NB4 (cell line): ENCODE measurements around the genes TMEM238L, COX10 and HS3ST3B1.

- RRBS, result no CpG with 5 or more reads among the region's 5 CpGs
Measured at GRCh38 chr17:9371004-9371455, 204.6 kb downstream of the STX8 start.

DNA sequence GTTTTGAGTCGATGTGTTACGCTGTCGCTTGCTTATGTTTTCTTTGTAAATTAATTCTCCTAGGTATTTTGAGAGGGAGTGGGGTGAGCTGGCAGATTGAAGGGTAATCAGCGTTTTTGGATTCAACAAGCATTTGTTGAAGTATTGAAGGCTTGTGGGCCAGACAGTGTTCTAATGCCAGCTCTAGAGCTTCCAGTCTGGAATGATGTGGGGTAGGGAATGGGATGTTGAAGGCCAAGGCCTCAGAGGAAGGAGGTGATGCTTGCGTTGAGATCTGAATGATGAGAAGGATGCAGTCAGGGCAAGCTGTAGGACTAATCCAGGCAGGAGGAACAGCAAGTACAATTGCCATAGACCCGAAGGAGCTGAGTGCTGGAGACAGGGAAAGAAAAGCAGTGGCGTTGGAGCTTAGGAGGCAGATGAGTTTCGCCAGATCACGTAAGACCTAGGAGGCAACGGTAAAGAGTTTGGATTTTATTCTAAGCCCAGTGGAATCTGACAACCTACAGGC, 1.0 kb downstream of the USP43 start:
- RRBS, result no CpG with 5 or more reads among the region's 10 CpGs

- RRBS, result no CpG with 5 or more reads among the region's 7 CpGs
Measured at GRCh38 chr17:9671194-9671651, 25.9 kb downstream of the USP43 start.

DNA sequence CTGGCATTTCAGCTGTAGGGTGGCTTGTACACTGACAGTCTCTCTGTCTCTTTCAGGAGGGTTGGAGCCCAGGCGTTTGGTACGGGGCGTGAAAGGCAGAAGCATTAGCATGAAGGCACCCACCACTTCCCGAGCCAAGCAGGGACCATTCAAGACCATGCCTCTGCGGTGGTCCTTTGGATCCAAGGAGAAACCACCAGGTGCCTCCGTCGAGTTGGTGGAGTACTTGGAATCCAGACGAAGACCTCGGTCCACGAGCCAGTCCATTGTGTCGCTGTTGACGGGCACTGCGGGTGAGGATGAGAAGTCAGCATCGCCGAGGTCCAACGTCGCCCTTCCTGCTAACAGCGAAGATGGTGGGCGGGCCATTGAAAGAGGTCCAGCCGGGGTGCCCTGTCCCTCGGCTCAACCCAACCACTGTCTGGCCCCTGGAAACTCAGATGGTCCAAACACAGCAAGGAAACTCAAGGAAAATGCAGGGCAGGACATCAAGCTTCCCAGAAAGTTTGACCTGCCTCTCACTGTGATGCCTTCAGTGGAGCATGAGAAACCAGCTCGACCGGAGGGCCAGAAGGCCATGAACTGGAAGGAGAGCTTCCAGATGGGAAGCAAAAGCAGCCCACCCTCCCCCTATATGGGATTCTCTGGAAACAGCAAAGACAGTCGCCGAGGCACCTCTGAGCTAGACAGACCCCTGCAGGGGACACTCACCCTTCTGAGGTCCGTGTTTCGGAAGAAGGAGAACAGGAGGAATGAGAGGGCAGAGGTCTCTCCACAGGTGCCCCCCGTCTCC, 63.3 kb downstream of the DHRS7C start:
- RRBS, result no CpG with 5 or more reads among the region's 28 CpGs

- RRBS, result no CpG with 5 or more reads among the region's 10 CpGs
Measured at GRCh38 chr17:10040555-10040987, 135.5 kb upstream of the RCVRN start.

DNA sequence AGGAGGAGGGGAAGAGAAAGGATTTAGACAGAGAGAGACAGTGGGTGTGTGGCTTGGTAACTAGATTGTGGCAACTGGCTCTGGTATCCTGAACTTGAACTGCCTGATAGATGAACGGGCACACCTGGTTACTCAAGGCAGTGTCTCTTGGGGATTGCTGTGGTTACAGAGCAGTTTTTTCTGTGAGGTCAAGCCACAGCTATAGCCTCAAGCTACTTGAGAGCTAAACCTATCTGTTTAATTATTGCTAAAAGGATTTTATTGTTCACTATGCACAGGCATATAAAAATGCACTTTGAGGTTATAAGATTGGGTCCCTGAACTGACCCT, 29.8 kb upstream of the MYH2 start:
- RRBS, result no CpG with 5 or more reads among the region's 1 CpG

GRCh38 chr17:10737804-10738388, 8.1 kb upstream of the TMEM220 start:
- RRBS, result no CpG with 5 or more reads among the region's 3 CpGs

GRCh38 chr17:10758190-10758693, 28.4 kb upstream of the TMEM220 start:
- RRBS, result no CpG with 5 or more reads among the region's 5 CpGs

DNA sequence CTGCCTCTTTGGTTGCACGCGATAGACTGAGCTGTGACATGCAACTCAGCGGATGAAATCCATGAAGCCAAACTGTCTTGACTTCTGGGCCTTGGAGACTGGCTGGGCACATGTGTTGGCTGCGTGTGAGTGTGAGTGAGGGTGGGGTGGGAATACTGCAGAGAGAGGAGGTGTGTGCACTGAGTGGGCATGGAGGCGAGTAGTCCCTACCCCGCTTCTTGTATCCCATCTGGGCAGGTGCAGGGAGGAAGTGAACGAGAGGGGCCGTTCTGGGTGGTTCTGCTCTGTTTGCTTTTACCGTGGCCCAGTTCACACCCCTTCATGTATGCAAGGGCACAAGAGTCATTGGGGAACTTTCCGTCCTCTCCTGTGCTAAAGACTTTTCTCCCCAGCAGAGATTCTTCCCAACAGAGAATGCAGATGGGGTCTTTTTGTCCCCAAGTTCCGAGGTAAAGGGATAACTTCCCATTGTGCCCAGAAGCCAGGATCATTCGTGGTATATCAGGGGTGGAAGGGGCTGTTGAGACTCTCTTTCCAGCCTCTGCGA, 970 bp downstream of the TMEM238L start:
- RRBS, result no CpG with 5 or more reads among the region's 13 CpGs

DNA sequence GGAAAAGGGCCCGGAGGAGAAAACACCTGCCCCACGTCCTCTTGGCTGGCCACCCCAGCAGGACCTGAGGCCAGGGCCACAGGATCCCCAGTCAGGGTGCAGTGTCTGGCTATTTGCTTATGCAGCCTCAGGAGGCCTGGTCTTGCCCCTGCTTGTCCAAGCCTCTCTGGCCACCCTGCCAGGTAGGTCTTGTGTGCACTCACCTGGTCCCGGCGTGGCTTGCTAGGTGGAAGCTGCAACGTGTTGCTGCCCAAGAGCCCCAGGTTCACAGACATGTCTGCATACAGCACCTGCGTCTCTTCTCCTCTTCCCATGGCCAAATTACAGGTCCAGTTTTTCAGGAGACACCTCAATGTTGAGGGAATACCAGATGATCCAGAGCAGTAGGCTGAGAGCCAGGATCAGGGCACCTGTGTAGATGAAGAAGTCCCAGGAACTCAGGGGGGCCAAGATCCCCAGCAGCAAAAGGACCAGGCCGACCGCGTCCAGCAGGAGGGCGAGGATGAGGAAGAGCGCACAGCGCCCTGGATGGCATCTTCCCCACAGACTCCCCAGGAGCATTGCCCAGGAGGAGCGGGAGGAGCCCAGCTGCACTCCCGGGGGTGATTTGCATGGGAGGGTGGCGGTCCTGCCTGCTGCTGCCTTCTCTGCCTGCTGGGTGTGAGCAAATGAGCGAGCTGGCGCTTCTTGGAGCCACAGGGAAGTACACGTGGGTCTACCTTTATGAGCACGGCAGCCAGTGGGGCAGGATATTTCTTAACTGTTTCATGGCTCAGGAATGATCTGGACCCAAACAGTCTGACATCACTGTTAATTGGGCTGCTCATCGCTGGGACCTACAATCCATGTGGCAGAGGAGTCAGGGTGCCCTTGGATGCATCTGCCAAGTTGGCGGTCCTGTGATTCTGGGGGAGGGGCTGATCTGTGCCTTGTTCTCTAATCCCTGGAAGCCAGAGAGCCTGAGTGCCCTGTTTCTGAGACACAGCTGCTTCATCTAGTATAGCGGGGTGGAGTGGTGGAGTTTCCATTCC, at the start of gene TMEM238L:
Gene TMEM238L (minus strand): TSS at position 697 of the 1,031 bp plus-strand sequence.
- RRBS, result no CpG with 5 or more reads among the region's 22 CpGs

DNA sequence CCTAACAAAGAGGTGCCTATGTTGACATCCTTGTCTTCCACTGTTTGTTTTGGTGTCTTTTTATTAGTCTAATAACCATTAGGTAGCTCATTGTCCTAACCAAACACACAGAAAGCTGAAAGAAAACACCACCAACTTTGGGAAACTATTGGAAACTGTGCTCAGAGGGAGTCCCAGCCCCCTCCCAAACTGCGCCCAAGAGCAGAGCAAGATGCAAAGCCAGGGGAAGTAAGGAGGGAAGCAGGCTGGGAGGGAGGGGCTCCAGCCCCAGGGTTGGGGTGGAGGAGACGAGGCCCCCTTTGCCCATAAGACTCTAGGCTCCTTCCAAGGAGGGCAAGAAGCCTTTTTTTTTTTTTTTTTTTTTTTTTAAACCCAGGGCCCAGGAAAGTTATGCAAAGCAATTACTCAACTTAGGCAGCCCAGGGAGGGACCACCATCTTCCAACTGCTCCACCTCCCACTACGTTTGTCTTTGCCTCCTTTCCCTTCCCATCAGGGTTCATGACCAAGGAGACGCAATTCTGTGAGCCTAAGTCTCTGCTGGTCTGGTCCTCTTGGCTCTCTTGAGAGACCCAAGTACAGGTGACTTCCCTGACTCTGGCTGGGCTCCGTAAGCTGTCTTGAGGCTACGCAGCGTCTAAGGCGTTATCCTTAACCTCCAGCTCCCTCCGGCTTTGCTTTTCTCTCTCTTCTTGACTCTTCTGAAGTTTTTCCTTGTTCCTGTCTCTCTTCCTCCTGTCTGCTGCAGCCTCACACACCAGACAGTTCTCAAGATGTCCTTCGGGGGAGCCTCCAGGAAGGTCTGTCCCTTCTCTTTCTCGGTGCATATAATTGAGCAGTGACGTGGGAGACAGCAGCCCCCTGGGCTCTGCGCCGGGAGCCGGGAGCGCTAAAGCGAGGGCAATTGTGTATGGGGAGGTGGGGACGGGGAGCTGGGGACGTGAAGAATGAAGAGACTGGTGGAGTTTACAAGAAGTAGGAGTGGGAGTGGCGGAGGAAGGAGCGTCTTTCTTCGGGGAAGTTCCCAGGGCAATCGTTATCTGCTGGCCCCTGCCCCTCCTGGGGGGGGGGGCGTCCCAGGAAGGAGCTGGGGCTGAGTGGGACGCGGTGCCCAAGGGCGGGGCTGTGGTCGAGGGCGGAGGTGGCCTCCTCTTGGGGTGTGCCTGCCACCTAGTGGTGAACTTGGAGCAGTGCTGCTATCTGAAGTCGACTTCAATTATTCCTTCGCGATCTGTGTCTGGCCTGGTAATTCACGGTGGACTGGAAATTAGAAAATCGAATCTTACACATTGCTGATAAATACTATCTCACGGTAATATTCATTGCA, 6.7 kb upstream of the PIRT start:
- RRBS, result no CpG with 5 or more reads among the region's 35 CpGs

DNA sequence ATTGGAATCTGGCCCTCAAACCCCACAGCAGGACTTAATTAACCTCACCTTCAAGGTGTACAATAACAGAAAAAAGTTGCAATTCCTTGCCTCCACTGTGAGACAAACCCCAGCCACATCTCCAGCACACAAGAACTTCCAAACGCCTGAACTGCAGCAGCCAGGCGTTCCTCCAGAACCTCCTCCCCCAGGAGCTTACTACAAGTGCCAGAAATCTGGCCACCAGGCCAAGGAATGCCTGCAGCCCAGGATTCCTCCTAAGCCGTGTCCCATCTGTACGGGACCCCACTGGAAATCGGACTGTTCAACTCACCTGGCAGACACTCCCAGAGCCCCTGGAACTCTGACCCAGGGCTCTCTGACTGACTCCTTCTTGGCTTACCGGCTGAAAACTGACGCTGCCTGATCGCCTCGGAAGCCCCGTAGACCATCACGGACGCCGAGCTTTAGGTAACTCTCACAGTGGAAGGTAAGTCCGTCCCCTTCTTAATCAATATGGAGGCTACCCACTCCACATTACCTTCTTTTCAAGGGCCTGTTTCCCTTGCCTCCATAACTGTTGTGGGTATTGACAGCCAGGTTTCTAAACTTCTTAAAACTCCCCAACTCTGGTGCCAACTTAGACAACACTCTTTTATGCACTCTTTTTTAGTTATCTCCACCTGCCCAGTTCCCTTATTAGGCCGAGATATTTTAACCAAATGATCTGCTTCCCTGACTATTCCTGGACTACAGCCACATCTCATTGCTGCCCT, 23.1 kb downstream of the ZNF18 start:
- RRBS, result no CpG with 5 or more reads among the region's 15 CpGs

- RRBS, result 1% methylated on average over 46 of the region's 78 CpGs
Measured at GRCh38 chr17:12021017-12022077, 670 bp downstream of the MAP2K4 start.

GRCh38 chr17:12045933-12046764, 25.5 kb downstream of the MAP2K4 start:
- RRBS, result no CpG with 5 or more reads among the region's 3 CpGs

DNA sequence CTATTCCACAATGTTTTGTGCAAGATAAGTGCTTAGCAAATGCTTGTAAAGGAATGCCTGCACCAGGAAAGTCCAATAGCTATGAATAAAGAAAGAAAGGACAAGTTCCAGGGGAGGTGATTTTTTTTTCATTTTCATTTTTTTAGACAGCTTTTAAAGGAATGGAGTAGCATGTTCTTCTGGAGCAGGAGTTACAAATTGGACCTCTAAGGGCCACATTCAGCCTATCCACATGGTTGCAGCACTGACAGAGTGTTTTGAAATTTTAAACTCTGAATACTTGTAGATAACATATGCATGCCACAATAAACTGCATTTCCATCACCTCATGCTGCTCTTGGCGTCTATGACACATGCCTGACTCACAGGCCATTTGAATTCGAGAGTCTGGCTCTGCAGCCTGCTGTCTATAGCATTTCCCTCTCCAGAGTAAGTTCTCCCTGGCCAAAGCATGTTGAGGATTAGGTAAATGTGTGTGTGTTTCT, 28.8 kb upstream of the MYOCD start:
- RRBS, result no CpG with 5 or more reads among the region's 2 CpGs

- RRBS, result no CpG with 5 or more reads among the region's 24 CpGs
Measured at GRCh38 chr17:12680266-12681410, 14.9 kb downstream of the MYOCD start.

- RRBS, result no CpG with 5 or more reads among the region's 15 CpGs
Measured at GRCh38 chr17:12994584-12995324, 23.1 kb downstream of the ELAC2 start.

DNA sequence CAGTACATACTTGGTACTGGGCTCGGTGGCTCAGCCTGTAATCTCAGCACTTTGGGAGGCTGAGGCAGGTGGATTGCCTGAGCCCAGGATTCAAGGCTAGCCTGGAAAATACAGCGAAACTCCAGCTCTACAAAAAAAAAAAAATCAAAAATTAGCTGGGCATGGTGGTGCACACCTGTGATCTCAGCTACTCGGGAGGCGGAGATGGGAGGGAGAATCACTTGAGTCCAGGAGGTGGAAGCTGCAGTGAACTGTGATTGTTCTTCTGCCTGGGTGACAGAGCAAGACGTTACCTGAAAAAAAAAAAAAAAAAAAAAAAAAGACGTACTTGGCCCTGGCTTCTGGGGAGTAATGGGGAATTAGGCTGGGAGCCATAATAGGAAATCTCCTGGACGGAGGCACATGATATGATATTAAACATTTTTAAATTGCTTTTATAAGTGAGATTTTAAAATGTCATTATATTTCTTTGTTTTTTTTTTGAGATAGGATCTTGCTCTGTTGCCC, 44.6 kb upstream of the ELAC2 start:
- RRBS, result no CpG with 5 or more reads among the region's 7 CpGs

GRCh38 chr17:14068934-14070199, at the start of gene COX10:
Gene COX10, plus strand, starts transcription at chr17:14069504.
- RRBS, result 1% methylated on average over 27 of the region's 71 CpGs

DNA sequence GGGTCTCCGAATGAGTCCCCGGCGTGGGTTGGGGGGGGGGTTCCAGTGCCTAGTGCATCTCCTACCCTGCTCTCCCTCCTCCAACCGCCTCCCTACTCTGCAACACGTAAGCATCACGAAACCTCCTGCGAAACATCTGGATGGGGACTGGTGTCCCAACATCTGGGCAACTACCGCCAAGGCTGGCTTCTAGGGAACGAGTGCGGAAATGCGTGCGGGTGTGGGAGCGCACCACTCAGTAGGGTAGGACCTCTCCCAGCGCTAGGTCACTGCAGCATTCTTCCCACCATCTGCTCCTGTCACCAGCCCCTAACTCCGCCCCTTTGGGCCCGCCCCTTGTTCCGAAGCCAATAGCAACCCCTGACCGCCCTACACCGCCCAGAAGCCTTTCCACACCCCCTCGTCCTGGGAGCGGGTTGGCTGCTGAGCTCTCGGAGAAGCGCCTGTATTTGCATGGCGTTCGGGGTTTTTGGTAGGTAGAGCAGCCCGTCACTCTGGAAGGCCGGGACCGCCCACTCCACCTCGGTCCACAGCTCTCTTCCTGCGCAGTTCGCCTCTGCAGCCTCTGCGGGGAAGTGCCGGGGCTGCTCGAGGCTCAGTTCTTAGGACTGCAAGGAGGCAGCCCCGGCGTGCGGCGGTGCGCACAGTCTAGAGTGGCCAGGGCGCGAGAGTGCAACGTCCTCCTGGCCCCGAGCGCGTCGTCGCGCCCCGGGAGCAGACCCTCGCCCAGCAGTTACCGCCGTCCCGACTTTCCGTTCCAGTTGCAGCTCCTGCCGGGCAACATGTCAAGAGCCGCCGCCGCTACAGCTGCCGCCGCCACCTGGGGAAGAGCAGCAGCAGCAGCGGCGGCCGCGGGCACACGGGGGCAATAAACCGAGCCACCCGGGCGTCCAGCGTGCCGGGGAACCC, at the start of gene HS3ST3B1:
Gene HS3ST3B1 (plus strand): TSS at position 546 of the 909 bp plus-strand sequence.
- RRBS, result 2% methylated on average over 34 of the region's 70 CpGs